OVCAR3 (cell line): ENCODE measurements around a stretch of chr10.

DNA sequence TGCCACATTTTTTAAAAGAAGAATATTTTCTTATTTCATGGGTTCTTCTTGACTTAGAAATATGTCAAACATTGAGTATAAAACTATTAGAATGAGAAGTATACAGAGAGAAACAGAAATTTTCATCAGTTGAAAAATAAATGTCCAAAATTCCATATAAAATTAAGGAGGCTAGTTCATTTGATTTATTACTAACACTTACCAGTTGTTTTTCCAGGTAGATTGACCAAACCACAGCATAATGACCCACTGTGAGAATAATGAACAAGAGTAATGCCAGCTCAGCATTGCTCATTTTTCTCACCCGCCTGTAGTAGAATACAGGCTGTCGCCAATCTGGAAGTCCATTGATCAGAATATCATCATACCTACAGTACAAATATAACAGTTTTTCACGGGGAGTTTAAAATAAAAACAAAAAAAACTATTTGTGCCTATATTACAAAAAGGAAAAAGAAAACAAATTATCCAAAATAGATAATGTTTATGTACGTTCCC lies 82.9 kb downstream of the DNAJC1 start:
- RRBS, result no CpG with 5 or more reads among the region's 4 CpGs

- RRBS, result no CpG with 5 or more reads among the region's 4 CpGs
These were observed 75.2 kb downstream of the DNAJC1 start for GRCh38 chr10:21928144-21928824.

DNA sequence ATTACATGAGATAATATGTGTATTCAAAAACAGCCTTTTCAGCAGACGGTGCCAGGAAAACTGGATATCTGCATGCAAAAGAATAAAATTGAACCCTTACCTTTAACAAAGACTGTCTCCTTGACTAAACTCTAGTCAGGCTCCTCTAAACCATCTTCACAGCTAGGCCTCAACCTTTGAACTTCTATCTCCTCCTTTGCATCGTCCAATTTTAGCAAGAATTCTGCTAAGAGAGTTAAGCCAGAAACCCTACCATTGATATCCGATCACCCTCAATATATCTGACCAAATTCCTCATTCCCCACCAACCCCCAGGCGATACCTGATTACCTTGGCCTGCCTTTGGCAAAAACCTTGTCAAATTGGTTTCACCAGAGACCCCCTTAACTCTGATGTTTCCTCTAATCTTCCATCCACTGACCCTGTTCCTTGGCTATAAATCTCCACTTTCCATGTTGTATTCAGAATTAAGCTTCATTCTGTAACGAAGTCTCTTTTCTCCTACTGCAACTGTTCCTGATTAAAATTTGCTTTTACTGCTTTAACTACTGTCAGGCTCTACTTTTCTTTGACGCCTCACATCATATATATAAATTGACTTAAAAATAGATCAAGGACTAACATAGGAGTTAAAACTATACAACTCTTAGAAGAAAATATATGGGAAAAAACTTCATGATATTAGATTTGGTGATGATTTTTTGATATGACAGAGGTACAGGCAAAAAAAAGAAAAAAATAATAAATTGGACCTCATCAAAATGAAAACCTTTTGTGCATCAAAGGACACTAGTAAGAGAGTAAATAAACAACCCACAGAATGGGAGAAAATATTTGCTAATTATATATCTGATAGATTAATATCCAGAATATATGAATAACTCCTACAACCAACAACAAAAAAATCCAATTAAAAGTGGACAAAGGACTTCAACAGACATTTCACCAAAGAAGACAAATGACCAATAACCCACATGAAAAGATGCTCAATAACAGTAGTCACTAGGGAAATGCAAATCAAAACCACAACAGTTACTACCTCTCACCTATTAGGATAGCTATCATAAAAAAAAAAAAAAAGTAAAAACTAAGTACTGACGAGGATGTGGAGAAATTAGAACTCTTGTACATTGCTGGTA lies 21.5 kb downstream of the DNAJC1 start:
- RRBS, result no CpG with 5 or more reads among the region's 7 CpGs

DNA sequence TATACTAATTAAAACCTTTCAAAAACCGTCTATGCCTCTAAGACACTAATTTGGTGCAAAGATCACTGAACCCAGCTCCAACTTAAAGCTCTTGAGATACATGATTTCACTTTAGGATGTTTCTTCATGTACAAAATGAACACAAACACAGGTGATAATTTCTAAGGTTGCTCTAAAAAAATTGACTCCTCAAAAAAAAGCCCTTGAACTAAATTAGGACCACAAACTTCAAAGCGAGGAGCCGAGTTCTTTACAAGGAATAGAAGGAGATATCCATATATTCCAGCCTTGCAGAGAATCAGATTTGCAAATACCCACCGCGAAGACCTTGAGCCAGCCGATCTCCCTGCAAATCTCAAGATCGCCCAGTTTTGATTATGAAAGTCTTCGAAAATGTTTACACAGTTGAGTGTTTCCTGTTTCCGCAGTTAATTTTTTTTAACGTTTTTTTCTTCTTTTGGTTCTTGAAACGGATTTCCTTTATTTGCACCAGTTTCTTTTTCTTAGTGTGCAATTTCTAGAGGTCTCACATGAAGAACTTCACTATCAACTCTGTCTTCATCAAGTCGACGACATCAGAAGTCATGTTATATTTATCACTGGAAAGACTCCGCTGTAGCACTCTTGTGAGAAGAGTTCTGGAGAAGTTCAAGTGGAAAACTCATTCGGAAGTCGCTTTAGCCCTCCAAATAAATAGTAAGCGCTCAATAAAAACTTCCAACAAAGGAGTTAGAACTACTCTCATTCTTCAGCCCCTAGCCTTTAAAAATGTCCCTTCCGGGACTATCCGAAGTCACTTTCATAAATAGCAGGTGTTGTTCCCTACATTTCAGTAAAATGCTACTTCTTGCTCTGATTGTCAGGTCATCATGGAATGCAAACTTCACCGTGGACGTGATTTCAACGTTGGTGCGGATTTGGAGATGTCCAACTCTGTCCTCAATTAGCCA lies 12.1 kb upstream of the SPAG6 start:
- RRBS, result no CpG with 5 or more reads among the region's 23 CpGs

- RRBS, result 90% methylated on average over 14 of the region's 58 CpGs
These were observed 11.0 kb upstream of the SPAG6 start for GRCh38 chr10:22334184-22334872.

GRCh38 chr10:22479405-22479831 lies 134.1 kb downstream of the SPAG6 start:
- RRBS, result no CpG with 5 or more reads among the region's 5 CpGs

DNA sequence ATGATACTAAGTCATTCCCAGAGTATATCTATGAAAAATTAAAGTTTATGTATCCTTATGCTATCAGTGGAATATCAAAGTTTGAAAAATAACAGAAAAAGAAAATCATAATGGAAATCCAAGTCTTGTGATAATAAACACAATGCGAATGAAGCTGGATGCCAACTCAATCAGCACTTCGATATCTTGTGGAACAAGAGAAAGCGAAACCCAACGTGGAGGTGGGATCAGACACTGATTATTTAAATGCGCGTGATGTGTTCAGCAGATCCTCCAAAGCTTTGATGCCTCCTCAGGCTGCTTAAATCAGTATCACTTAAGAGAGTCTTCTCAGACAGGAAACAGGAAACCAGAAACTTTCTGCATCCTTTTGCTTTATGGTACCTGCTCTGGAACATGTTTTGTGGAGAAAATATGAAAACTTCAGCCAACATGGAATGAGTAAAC lies 102.7 kb downstream of the PIP4K2A start:
- RRBS, result no CpG with 5 or more reads among the region's 6 CpGs

- RRBS, result no CpG with 5 or more reads among the region's 6 CpGs
These were observed 101.4 kb downstream of the PIP4K2A start for GRCh38 chr10:22613026-22613402.

- RRBS, result no CpG with 5 or more reads among the region's 2 CpGs
These were observed 9.8 kb downstream of the OTUD1 start for GRCh38 chr10:23448584-23449143.

DNA sequence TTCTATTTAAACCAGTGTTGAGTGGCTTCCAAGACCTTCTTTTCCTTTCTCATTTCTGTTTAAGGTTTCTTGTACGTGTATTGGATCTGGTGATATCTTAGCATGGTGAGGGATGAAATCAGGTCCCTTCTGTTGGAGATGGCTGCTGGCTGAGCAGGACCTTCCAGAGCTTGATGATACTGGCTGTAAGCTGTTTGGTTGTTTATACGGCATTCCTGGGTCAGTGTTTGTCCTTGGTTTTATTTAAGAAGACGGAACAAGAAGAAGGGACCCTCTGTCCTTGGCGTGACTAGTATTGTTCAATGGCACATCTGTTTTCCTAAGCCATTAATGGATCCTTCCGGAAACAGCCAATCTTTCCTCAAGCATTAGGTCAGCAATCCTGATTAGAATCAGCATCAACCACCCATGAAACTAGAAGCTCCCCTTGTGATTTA lies 128.8 kb upstream of the KIAA1217 start:
- RRBS, result no CpG with 5 or more reads among the region's 5 CpGs

GRCh38 chr10:24201980-24202525 lies 6.9 kb upstream of the KIAA1217 start:
- RRBS, result 95% methylated on average over 3 of the region's 11 CpGs

- RRBS, result no CpG with 5 or more reads among the region's 2 CpGs
These were observed 4.9 kb downstream of the KIAA1217 start for GRCh38 chr10:24213825-24214256.

DNA sequence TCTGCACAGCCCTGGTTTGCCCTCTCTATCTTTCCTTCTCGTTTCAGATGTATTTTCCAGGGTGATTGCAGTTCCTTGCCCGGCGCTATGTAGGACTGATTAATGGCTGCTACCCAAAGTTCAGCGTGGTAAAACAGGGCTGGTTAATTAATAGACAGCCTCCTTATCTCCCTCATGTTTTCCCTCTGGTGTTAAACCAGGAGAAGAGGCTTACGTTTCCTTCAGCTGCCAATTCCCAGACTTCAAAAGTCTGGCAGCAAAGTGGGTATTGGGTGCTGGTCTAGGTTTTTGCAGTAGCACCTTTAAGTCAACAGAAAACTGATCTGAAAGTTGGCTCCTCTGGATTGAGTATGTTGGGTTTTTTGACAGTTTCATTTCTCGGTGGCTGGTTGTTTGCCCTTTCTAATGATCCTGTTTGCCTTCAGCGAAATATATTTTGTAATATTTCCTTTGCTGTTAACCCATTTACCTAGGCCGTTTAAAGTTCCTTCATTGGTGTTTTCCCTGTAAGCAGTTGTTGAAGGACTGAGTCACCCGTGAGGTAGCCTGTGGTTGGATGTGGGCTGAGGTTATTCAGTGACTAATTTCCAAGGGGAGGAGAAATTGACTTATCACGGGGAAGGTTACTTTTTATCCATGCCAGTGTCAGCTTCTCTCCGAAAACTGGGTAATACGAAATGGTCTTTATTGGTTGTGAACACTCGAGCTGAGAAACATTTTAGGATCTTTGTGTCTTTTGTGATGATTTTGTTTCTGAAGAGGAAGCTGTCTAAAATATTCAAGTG lies 257.1 kb downstream of the KIAA1217 start:
- RRBS, result no CpG with 5 or more reads among the region's 13 CpGs

DNA sequence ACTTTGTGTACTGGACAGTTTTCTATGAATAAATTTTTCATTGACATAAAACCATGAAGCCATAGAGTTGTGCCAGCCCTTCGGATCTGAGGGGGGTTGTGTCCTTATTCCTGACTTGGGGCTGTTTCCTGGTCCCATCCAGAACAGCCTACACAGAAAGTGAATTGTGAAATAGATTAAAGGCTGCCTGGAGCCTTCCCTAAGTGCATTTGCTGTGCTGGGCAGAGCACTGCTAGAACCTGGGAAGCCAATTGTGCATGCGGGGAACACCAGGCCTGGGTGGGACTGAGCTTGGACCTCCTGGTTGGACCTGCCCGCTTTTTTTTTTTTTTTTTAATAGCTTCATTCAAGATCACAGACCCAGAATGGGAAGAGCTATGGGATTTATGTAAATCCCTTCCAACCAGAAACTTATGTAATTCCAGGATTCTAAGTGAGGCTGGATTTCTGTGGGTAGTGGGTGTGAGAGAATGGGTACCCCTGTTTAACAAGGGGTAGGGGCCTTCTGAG lies 238.9 kb downstream of the ARHGAP21 start:
- RRBS, result no CpG with 5 or more reads among the region's 3 CpGs

DNA sequence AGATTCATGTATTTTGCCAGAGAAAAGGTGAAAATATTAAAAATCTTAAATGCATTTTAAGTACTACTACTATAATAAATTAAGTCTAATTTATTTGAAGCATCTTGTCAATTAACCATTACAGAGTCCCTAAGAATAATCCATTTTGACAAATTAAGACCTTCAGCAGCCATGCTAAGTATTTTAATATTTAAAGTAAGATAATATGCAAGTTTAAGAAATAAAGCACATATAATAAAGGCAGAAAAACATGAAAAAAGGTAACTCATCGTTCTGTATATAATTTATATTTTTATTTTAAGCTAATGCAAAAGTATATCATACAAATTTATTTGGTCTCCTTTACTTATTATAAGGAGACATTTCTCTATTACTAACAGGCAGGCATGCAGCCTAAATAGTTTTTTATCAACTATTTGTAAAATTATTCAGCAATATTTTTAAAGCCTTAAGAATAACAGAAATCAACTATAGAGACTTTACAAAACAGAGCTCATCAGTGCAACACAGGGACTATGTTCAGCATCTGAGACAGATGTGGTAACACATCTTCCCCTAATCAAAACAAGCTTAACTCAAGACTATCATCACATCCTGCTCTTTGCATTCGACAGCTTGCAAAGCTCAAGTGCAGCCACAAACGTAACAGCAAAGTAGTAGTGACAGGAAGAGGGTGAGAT lies 101.8 kb downstream of the ARHGAP21 start:
- RRBS, result no CpG with 5 or more reads among the region's 3 CpGs

DNA sequence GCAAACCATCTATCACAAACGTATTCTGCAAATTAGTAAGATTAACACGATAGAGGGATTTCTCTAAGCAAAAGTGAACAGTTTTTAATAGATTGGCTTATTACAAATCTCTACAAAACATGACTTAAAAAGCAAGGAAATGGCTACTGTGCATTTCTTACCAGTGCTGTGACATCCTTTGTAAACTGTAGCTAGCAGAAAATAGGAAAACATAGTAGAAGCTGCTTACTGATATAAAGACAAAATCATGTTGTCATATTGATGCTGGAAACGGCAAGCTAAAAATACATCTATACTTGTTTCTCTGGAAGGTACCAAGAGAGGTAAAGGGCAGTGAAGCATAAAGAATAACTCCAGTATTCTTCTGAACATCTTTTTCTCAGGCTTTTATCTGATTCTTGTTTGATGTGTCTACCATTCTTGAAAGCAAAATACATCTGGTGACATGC lies 101.1 kb downstream of the ARHGAP21 start:
- RRBS, result no CpG with 5 or more reads among the region's 3 CpGs

GRCh38 chr10:24664939-24665657 lies 58.6 kb downstream of the ARHGAP21 start:
- RRBS, result no CpG with 5 or more reads among the region's 2 CpGs

DNA sequence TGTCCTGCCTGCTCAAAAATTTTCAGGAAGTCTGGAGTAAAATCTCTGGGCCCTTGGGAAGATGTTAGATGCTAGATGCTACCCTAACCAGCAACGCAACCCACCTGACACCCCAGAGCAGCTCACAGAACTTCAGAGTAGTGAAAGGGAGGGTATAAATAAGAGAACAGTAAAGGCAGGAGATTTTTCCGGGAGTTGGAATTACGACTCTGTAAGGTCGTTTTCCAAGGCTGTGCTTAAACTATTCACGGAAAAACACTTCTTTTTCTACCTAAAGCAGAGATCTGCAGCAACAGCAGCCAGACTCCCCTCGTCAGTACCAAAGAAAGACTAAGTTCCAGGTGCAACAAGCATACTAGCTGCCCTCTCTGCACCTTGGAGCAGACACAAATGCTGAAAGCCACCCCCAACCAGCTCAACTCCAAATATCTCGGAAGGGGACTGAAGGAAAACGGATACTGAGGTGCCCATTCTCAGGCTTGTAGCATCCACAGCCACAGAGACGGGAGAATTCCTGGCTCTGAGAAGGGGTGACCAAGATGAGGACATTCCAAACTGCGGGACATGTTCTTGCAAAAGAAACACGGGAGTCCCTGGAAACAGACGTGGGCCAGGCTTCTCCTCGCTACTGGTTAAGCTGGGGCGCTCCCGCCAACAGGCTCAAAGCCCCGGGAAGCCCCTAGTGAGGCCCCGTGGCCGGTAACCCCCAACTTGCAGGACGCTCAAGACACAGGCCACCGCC lies 2.5 kb downstream of the ARHGAP21 start:
- RRBS, result 38% methylated on average over 3 of the region's 20 CpGs

- RRBS, result no CpG with 5 or more reads among the region's 3 CpGs
These were observed 1.4 kb downstream of the ARHGAP21 start for GRCh38 chr10:24722429-24722496.

DNA sequence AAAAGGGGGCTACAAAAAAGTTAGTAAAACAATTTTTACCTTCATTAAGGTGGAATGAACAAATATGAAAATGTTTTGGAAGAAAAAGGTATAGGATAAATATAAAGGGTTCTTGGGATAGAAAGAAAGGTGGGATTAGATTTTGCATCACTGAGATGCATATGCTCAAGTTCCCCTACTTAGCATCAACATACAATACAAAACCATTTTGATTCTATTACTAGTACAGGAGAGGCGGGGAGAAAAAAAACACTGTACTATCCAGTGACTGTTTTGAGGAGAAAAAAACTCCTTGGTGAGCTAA lies 66.2 kb upstream of the ARHGAP21 start:
- RRBS, result no CpG with 5 or more reads among the region's 1 CpG